B cell (primary cell): Measurements from ENCODE around the gene TSTD2.

- PRO-cap = no peak
- CAGE, long polyA plus RNA = no peak
Measured at GRCh38 chr9:96391044-96391709, 7.7 kb upstream of the SLC35D2 start.

DNA sequence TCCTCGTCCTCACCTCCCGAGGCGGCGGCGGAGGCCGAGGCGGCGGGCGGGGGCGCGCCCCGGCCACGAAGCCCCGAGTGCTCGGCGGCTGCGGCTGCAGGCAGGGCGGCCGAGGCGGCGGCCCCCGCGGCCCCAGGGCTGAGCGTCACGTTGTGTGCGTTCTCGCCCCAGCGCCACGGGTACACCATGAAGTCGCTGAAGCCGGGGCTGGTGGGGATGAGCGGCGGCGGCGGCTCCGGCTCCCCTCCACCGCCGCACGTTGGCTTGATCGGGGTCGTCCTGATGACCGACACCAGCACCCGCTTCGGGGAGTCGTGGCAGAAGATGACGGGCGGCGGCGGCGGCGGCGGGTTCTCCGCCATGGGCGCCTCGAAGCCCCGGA, 532 bp downstream of the ZNF367 start:
- PRO-cap = bidirectional peak, plus-strand start at position 187 of the sequence, minus-strand start at position 156 of the sequence
- CAGE, long polyA plus RNA = no peak

GRCh38 chr9:96566125-96566484, 53.5 kb downstream of the CDC14B start:
- PRO-cap = no peak
- CAGE, long polyA plus RNA = no peak

DNA sequence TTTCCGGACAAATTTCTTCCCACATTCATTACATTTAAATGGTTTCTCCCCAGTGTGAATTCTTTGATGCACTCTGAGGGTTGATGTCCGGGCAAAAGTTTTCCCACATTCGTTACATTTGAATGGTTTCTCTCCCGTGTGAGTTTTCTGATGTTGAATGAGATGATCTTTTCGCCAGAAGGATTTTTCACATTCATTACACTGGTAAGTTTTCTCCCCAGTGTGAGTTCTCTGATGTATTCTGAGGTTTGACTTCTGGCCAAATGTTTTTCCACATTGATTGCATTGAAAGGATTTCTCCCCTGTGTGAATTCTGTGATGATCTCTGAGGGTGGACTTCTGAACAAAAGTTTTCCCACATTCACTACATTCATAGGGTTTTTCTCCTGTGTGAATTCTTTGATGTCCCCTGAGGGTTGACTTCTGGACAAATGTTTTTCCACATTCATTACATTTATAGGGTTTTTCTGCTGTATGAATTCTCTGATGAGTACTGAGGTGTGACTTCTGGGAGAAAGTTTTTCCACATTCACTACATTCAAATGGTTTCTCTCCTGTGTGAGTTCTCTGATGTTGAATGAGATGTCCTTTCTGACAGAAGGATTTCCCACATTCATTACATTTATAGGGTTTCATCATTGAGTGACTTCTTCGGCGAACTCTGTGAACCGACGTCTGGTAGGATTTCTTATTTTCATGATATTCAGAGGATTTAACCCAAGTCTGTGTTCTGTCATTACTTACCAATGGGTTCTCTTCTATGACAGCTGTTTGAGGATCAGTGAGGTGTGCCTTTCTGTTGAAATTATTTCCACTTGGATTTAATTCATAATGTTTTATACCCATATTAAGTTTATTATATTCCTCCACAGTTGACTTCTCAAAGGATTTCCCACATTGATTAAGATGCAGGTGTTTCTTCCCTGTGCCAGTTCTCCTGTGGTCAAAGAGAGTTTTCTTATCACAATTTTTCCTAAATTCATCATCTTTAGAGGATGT, 18.6 kb downstream of the ZNF510 start:
- PRO-cap = no peak
- CAGE, long polyA plus RNA = no peak

- PRO-cap = no peak
- CAGE, long polyA plus RNA = no peak
Measured at GRCh38 chr9:97041721-97042402, 2.9 kb upstream of the CTSV start.

DNA sequence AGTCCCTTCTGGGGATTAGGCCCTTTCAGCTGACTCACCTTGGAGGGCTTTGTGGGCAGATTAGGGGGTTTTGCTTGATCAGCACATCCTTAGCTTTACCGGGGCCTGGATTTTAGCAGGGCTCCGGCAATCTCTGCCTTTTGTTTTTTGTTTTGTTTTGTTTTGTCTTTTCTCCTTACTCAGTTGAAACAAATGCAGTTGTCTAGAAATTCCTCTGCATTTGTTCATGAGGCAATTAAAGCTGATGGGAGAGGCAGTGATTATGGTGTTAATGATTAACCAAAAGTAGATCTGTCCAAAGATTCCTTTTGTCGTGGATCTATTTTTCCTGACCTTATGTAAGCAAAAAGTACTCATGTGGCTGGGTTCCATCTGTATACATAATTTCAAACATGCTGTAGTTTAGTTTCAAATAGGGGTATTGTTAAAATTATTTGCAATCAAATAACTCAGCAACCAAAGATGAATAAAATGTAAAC, 5.2 kb upstream of the TDRD7 start:
- PRO-cap = no peak
- CAGE, long polyA plus RNA = no peak

- PRO-cap = no peak
- CAGE, long polyA plus RNA = no peak
Measured at GRCh38 chr9:97500897-97501341, 547 bp upstream of the TMOD1 start.

DNA sequence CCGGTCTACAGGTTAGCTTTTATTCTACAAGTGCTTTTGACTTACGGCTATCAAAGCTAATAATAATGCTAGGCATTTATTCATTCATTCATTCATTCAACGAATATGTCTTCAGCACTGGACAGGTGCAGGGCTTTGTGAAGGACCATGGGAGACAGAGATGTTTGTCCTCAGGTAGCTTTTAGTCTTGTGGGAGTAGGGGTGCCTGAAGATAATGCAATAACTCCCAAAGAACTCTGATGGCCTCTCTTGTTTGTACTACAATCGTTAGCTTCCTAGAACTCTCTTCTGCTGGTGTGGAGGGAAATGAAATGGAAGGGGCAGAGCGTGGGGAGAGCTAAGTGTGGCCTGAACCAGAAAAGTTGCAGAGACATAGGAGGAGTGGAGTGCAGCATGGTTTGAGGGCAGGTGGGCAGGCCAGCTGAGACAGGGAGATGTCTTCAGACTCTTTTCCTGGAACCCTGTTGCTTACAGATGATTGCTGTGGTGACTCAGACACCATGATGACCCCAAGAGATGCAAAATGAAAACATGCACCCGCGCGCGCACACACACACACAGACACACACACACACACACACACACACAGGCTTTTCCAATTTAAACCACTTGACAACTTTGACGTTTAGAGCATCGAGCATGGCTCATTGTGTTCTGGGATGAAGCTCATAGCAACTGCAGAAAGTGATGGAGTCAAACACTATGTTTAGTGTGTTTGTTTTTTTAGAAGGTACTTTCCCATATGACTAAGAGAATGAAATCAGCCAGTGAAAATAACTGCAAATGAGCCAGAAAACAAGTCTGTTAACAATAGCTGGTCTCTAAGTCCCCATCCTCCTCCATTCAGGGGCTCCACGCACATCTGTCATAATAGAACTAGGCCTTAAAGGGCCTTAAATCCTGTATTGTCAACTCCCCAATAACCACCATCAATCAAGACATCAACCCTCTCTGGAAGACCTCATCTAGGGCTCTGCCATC, 9.3 kb downstream of the TMOD1 start:
- PRO-cap = no peak
- CAGE, long polyA plus RNA = no peak

DNA sequence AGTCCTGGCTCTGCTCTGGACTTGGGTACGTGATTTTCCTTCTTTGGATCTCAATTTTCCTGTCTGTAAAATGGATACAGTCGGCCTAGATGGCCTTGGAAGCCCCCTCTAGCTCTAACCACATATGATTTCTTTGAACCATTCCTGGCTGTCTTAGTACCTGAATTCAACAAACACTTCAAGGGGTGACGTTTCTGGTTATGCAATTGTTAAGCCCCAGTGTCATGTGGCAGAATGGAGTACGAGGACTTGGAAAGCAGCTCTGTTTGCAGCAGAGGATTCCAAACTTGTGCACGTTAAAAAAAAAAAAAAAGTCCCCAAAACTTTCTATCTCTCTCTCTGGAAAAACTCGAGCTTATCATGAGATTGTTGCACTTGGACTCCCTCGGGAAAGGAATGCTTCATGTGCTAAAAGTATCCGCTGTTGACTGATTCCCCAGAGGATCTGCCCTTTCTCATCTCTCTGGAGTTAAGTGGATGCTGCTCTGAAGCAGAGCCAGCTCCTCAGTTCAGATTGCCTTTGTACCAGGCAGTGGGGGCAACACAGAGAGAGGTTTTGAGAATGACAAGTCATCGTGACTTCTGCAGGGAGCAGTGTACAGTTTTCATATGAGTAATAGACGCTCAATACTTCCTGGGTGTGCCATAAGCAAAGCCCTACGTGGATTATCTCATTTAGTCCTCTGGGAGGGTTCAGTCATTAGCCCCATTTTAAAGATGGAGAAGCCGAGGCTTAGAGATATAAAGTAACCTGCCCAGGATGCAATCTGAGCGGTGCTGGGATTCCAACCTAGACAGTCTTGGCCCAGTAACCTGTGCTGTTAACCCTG, 28.0 kb downstream of the TMOD1 start:
- PRO-cap = no peak
- CAGE, long polyA plus RNA = no peak

DNA sequence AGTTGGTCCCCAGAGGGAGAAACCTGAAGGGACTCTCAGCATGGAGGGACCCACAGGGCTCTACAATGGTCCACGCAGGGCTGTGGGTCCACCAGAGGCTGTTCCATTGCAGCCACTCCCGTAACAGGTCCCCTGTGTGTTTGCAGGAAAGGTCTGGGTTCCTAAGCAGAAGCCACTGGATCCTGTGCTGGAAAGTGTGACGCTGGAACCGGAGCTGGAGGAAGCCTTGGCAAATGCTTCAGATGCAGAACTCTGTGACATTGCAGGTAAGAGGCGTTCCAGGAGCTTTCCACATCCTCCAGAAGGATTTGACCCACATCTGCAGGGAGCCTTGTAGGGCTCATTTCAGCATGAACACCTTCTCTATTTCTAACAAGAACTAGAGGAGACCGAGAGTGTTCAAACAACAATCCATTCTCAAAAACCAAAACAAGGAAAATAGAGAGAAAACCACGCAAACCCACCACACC, 51.7 kb downstream of the TMOD1 start:
- PRO-cap = no peak
- CAGE, long polyA plus RNA = no peak

GRCh38 chr9:97556142-97557384, 55.1 kb downstream of the TMOD1 start:
- PRO-cap = no peak
- CAGE, long polyA plus RNA = no peak

- PRO-cap = no peak
- CAGE, long polyA plus RNA = no peak
Measured at GRCh38 chr9:97562644-97562977, 61.1 kb downstream of the TMOD1 start.

GRCh38 chr9:97600537-97601084, 32.6 kb downstream of the TSTD2 start:
- PRO-cap = no peak
- CAGE, long polyA plus RNA = no peak

GRCh38 chr9:97602020-97602764, 31.0 kb downstream of the TSTD2 start:
- PRO-cap = no peak
- CAGE, long polyA plus RNA = no peak

- PRO-cap = bidirectional peak, plus-strand start at chr9:97632446, minus-strand start at chr9:97632240; bidirectional peak, plus-strand start at chr9:97632891, minus-strand start at chr9:97632649
- CAGE, long polyA plus RNA = no peak
Measured at GRCh38 chr9:97632183-97633007, 773 bp downstream of the TSTD2 start.

GRCh38 chr9:97633008-97634108, at the start of gene TSTD2:
TSTD2 (minus strand) TSS chr9:97633368.
- PRO-cap = bidirectional peak, plus-strand start at chr9:97633448, minus-strand start at chr9:97633301; bidirectional peak, plus-strand start at chr9:97633737, minus-strand start at chr9:97633680
- CAGE, long polyA plus RNA = no peak

GRCh38 chr9:97704375-97704604, 7.2 kb upstream of the XPA start:
- PRO-cap = no peak
- CAGE, long polyA plus RNA = no peak

DNA sequence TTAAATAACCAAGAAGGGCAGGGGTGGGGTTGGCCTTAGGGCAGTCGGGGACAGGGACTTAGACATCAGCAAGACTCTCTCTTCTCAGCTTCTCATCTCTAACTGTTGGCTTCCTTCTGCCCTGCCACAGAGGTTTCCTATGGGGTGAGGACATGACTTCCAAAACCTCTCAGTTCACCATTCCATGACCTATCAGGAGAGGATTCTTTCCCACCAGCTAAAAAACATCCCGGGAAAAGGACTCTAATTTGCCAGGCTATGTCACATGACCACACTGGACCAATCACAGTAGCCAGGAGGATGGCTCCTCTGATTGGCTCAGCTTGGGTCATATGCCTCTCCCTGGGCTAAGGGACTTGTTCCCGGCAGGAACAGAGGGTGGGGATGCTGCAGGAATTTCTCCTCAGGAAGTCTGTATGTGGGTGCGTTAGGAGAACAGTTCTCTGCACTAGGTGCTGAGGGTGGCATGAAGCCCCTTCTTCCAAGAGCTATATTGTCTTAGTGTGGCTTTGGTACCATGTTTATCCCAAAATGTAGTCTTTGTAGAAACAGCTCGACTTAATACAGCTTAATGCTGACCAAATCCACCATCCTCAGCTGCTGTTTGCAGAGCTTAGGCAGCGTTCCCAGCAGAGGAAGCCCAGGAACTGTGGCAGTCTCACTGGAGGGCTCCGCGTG, 40.3 kb upstream of the XPA start:
- PRO-cap = no peak
- CAGE, long polyA plus RNA = no peak

DNA sequence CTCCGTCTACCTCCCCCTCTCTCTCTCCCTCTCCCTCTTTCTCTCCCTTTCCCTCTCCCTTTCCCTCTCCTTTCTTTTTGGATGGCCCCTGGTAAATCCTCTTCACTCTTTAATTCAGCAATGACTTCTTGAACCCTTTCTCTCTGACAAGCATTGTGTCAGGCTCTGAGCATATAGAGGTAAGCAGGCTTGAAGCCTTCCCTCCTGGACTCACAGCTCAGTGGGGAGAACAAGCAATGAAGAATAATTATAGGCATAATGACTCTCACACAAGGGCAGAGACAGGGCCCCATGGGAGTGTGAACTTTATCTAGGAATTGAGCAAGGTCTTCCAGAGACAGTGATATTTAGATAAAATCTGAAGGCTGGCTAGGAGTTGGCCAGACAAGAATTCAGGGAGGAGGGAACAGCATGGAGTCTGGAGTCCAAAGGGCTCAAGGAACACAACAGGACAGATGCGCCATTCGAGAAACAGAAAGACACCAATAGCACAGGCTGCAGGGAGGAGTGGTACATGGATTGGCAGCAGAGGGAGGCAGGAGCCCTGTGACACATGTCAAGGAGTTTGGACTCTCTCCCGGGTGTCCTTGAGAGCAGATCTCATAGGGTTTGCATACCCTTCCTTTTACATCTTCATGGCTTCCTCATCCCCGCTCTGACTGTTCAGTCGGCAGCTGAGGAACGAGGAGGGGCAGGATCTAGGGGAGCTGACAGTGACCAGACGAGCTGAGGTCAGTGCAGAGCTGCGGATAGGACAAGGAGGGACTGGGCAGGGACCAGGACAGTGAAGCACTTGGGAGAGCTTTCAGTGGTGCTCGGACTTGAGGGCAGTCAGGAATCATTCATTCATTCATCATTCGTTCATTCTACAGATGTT, 63.9 kb upstream of the XPA start:
- PRO-cap = no peak
- CAGE, long polyA plus RNA = no peak

DNA sequence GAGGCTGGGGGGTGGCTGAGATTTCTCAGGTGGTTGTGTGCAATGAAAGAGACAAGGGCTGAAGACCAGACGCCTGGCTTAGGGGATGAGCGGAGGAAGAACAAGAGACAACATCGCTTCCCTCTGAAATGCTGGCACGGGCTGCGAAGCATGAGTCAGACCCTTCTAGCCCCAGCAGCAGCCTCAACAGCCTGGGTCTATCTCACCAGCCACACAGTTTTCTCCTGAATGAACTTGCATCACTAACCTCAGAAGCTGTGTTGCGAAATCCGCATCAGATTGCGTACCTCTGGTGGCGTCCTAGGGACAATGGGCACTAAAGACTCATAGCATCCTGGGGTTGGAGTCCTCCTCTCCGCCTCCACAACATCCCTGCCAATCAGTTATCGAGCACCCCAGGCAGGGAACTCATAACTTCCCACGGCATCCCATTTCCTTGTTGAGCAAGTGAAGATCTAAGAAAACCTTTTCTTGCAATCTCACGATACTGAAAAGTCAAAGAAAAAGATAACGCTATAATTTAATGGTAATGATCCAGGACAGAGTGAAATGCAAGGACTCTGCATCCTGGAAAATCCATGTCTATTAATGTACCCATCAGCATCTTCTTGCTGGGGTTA, 23.8 kb downstream of the FOXE1 start:
- PRO-cap = no peak
- CAGE, long polyA plus RNA = no peak